HTR-8/SVneo (cell line): ENCODE measurements around the gene LRRC52.

GRCh38 chr1:164585722-164587022 is 27.2 kb downstream of the PBX1 start:
- RRBS, result no CpG with 5 or more reads among the region's 8 CpGs

DNA sequence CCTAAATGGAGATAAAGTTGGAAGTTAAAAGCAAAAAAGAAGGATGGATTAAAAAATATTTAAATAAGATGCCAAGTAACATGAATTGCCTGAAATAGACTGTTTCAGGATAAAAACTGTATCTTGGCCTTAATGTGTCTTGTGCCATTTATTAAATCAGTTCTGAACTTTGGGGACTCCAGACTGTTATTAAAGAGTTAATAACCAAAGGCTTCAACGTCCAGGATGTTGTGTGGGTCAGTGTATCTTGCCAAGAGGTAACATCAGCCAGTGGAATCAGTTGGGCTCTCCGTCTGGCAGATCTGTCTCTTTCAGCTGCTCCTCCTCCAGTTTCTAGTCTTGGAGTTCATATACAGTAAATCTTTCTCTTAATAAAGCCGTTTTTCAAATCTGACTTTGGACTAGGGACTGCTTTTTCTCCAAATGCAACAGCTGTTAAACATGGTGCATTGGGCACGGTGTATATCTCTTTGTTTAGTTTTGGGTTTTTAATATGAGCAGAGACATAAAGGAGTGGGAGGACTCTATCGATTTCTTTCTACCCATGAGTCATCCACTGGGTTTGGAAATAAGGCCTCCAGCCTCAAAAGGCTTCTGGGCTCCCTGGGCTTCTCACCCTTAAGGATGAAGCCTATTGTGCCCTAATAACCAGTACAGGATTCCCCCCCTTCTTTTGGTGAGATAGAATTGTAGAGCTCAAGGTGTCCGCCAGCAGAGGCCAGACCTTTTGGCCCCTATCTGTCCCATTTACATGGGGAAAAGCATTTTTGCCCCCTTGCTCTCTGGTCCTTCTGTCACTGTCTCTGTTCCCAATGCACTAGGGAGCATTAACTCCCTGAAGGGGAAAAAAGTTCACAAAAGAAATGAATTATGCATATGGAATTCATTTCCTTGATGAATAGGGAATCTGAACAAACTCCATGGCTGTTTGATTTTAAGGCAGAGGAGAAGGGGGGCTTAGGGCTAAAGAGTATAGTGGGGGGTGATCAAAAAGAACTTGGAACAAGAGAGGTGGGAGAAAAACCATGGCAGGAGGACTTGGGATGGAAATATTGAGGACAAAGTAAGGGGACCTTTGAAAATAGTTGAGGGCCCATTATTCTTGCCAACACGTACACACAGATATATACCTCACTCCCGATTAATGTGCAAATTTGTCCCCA is 86.0 kb downstream of the PBX1 start:
- RRBS, result no CpG with 5 or more reads among the region's 8 CpGs

DNA sequence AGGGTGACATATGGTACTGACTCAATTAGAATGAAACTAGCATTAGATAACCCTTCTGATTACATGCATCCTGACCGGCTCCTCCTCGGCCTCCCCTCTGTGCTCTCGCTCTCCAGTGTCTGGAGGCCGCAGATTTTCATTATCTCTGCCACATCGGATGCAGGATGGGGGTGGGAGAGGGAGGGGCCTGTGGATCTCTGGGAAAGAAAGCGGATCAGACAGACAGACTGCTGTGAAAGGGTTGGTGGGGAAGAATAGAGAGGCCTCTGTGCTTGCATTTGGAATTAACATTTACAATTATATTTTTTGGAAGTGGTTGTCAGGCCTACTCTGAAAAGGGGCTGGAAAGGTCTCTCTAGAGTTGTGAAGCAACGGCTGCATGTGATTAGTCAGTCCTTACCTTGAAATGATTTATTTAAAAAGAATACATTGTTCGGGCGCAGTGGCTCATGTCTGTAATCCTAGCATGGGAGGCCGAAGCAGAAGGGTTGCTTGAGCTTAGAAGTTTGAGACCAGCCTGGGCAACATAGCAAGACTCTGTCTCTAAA is 131.1 kb downstream of the PBX1 start:
- RRBS, result no CpG with 5 or more reads among the region's 10 CpGs

DNA sequence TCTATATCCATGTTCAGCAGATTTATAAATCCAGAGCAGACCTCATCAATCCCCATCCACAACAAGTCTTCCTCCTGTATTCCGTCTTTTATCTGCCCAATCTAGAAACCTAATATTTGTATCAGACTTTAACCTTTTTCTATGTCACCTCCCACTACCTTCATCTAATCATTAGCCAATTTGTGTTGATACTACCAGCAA is 135.5 kb downstream of the PBX1 start:
- RRBS, result no CpG with 5 or more reads among the region's 1 CpG

GRCh38 chr1:165166123-165166460 is 190.4 kb downstream of the LMX1A start:
- RRBS, result no CpG with 5 or more reads among the region's 4 CpGs

DNA sequence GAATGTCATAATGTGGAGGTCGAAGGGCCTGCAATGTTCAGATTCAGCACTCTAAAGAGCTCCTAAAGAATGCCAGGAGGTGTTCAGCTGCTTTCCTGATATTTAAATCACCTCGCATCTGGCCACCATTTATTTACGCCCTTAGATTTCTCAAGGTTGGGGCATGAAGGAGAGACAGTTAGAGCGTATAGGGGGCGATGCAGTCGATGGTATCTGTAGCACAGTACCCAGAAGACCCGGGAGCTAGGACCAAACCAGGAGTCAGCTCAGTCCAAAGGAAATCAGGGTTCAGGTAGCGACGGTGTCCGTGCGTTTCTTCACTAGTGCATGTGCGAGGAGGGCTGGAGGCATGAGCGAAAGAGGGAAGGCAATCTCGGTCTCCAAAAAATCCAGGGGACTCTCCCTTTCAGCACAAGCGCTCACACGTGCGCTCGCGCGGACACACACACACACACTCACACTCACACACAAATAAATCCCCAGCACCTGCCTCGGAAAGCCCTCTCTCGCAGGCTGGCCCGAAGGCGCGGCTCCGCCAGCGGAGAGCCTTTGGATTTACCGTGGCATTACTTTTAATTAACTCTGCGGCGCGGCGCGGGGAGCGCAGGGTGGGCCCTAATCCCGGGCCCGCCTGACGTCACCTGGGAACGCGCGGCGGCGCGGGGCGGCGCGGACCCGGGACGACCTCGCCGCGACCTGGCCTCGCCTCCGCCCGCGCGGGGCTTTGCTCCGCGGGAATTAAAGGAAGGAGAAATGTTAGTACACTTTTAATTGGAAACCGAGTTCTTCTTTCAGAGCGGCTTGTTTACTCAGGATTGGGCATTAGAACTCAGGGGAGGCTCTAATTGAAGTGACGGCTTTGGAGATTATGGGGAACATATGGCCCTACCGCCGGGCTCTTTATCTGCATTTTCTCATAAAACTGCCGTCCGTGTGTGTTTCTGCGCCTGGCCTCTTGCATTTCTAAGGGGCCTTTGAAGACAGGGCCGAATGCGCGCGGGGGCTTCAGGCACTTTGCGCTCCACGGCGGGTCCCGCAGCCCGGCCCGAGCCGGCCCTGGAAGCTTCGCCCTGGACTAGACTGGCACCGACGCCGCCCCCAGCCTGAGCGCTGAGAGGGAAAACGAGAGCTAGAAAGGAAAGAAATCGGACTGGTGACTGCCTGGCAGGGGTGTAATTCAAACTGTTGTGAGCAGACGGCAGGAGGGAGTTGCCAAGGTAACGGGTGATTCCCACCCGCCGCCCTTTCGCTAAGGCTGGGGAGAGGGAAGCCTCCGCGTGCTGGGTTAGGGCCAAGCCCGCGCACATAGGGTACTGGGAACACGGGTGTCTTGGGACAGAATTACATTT is 121.1 kb downstream of the LMX1A start:
- RRBS, result 54% methylated on average over 13 of the region's 94 CpGs

- RRBS, result no CpG with 5 or more reads among the region's 2 CpGs
Observed at GRCh38 chr1:165410123-165410429, 34.9 kb downstream of the RXRG start.

DNA sequence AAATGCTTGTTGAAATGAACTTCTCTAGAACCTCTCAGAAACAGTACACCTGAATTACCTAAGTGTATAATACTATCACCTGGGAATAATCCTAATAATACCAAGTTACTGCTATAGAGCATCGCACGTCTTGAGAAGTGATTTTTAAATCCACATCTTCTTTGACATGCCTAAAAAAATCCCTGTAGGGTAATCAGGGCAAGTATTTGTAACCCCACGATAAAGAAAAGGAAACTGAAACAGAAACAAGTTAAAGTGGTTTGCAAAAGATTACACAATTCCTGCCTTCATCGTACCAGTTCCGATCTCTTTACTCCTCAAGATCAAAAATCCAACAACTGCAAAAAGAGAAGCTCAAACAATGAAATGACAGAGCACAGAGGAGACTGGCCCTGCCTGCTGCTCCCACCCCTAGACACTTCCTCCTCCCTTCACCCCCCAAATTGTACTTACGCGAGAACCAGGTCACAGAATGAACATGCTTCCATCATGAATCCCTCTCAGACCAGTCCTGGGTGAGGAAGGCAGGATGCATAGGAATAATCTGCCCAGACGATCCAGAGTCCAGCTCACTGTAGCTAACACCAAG is 20.5 kb downstream of the RXRG start:
- RRBS, result no CpG with 5 or more reads among the region's 8 CpGs

DNA sequence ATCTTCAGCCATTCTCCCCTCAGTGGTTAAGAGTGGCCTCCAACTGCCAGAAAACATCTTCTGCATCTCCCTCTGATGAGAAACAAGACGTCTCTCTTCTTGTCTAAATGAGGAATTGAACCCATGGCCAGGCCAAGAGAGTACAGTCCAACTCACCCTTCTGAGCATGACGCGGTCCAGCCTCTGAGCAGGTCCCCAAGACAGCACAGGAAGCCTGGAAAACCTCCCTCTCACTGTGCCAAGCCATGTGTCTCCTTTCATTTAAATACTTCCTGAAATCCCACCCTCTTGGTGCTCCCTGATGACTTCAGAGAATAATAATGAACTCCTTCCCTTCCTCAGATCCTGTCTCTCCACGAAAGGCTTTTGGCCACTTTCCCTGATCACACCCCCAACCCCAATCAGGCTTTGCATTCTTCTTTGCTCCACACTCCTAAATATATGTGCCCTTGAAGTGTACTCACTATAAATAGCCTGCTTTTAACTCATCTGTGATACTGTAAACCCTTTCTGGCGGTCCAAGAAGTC is 16.3 kb upstream of the LRRC52 start:
- RRBS, result no CpG with 5 or more reads among the region's 5 CpGs

GRCh38 chr1:165539843-165540242 is 4.0 kb upstream of the LRRC52 start:
- RRBS, result 8% methylated on average over 2 of the region's 3 CpGs

GRCh38 chr1:165543713-165544536 is at the start of gene LRRC52:
TSS of gene LRRC52 (plus strand) at chr1:165544000.
- RRBS, result 38% methylated on average over 2 of the region's 14 CpGs

GRCh38 chr1:166489499-166490814 is 323.2 kb upstream of the FAM78B start:
- RRBS, result no CpG with 5 or more reads among the region's 21 CpGs

- RRBS, result 2% methylated on average over 19 of the region's 44 CpGs
Observed at GRCh38 chr1:166839739-166840093, 441 bp downstream of the POGK start.

GRCh38 chr1:166840445-166841549 is 1.5 kb downstream of the POGK start:
- RRBS, result no CpG with 5 or more reads among the region's 18 CpGs

GRCh38 chr1:166902139-166902771 is 26.2 kb upstream of the TADA1 start:
- RRBS, result no CpG with 5 or more reads among the region's 1 CpG

- RRBS, result 38% methylated on average over 15 of the region's 57 CpGs
Observed at GRCh38 chr1:167121235-167122200, 27.6 kb downstream of the STYXL2 start.

- RRBS, result no CpG with 5 or more reads among the region's 7 CpGs
Observed at GRCh38 chr1:167161203-167161657, 59.5 kb upstream of the POU2F1 start.

DNA sequence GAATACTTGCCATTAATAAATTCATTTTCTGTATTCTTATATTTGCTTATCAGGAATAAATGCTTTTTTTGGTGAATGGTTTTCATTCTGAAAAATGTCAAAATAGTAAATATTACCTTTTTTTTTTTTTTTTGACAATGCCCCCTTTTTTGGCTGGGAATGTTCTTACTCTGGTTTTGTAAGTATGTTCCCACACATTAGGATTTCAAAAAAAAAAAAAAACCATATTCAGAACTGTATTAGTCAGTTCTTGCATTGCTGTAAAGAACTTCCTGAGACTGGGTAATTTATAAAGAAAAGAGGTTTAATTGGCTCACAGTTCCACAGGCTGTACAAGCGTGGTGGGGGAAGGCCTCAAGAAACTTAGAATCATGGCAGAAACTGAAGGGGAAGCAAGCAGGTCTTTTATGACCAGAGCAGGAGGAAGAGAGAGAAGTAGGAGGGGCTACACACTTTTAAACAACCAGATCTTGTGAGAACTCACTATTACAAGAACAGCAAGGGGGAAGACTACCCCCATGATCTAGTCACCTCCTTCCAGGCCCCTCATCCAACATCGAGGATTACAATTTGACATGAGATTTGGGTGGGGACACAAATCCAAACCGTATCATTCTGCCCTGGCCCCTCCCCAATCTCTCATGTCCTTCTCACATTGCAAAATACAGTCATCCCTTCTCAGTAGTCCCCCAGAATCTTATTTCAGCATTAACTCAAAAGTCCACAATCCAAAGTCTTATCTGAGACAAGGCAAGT is 51.7 kb downstream of the POU2F1 start:
- RRBS, result no CpG with 5 or more reads among the region's 3 CpGs

DNA sequence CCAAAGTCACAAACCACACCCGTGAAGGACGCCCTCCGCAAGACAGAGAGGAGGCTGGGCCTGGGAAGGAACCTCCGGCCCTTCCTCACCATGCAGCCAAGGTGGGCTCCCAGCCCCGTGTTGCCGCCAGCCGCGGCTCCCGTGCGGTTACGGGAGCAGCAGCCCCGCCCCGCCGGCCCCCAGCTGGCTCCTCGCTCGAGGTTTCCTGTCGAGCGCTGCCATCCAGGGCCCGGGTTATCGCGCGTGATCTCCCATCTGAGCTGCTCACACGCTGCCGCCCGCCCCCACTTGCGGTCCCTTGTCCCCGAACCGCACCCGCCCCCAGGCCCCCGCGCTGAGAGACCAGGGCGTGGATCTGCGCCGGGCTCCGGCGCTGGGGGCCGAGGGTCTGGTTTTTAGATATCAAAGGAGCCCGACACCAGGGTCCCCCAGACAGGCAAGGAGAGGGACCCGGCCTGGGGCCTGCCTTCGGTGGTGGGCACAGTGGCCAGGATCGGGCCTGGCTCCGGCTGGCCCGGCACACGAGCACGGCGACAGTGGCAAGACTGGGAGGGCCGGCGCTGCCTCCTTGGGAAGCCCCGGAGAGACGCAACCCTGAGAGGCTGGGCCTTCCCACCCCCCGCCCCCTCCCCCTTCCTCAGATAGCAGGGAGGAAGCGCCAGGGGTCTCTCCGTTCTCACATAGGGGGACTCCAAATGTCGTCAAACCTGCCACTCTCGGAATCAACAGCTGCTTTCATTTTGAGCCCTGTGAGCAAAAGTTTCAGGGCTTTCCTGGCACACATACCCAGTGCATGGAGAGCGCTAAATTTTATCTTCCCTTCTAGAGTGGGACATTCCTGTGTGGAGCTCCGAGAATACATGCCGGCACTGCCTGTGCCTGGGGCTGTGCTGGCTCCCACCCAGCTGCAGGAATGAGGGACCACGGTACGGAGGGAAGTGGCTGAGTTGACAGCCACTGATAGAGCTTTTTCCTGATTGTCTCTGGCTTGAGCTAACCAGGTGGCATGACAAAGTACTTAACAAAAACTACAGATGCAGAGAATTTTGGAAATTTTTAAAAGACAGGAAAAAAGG is 62.6 kb downstream of the CD247 start:
- RRBS, result 17% methylated on average over 30 of the region's 60 CpGs